NCI-H460 (cell line): ENCODE measurements around the gene IGSF3.

GRCh38 chr1:116256912-116257719 lies 115.9 kb upstream of the ATP1A1 start:
RAMPAGE:
- cytosol, long total RNA: no peak
- long total RNA: no peak
- nucleus, long total RNA: no peak

RAMPAGE:
- cytosol, long total RNA: no peak
- long total RNA: no peak
- nucleus, long total RNA: no peak
Measured at GRCh38 chr1:116333828-116334573, 39.0 kb upstream of the ATP1A1 start.

GRCh38 chr1:116335672-116336159 lies 37.3 kb upstream of the ATP1A1 start:
RAMPAGE:
- cytosol, long total RNA: no peak
- long total RNA: no peak
- nucleus, long total RNA: no peak

DNA sequence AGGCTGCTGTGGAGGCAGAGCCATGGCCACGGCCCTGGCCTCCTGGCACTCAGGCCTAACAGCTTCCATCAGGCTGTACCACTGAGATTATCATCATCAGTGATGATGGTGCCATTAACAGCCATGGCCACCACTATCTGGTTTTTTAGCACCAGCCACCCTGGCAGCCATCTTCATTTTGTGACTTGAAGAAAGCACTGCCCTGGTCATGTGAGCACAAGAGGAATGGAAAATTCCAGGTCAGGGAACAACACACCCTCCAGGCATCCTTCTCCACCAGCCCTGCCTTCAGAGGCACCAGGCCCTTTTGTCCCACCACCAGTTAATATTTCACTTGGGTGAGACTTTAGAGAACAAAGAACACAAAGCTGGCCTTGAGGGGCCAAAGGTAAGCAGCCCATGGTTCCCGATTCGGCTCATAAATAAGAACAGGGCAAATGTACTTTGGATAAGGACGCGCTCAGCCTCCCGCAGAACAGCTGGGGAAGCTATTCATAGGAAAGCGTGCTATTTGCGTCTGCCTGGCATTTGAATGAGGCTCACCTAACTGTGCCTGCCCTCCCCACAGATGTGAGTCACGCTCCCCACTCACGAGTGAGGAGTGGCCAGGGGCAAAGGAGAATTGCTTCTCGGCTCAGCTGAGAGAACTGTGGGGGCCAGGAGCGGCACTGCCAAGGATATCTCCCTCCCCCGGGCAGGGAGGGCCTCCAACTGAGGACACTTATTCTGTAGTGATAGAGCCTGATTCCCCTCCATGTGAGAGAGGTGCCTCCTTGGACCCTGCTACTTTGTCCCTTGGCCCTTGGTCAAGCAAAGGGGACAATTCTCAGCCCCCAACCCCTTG lies 95.6 kb downstream of the CD58 start:
RAMPAGE:
- cytosol, long total RNA: no peak
- long total RNA: no peak
- nucleus, long total RNA: no peak

DNA sequence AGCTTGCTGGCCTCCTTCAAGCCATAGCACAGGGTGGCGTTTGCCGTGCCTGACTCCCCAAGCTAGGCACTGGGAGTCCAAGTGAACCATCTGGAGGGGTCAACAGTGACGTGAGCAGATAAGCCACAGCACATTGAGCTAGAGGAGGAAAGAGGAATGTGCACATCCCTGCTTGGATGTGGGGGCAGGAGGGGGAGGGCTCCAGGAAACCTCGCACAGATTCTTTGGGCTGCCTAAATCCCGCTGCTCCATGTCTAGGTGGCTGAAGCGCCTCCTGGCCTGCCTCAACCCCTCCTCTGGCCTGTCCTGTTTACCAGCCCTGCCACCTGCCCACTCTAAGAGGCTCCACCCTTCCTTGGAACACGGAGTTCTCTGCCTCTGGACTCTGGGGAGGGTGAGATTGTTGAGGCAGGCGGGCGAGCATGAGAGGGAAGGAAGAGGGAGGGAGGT lies 86.9 kb downstream of the CD58 start:
RAMPAGE:
- cytosol, long total RNA: no peak
- long total RNA: no peak
- nucleus, long total RNA: no peak

GRCh38 chr1:116666932-116668106 lies at the start of gene IGSF3:
IGSF3 (minus strand) TSS chr1:116667733.
RAMPAGE:
- cytosol, long total RNA: no peak
- long total RNA: no peak
- nucleus, long total RNA: no peak

DNA sequence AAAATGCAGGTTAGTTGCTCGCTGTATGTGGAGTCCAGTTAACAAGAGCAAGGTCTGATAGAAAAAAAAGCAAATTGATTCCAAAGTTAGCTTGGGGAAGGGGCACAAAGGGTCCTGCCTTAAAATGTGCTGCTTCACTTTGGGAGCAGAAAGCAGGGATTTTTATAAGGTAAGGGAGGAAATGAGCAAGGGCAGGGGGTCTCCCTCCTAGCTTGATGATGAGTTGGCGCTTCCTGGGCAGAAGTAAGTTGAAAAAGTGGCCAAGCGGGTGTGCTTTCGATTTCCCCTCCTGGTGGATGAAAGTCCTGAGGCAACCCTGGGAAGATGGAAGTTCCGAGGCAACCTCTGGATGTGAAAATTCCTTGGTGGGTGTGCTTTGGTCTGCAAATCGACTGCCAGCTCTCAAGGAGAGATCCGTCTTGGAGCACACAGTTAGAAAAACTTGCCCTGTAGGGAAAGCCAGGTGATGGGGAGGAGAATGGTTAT lies 41.8 kb upstream of the CD2 start:
RAMPAGE:
- cytosol, long total RNA: no peak
- long total RNA: no peak
- nucleus, long total RNA: no peak

RAMPAGE:
- cytosol, long total RNA: no peak
- long total RNA: no peak
- nucleus, long total RNA: no peak
Measured at GRCh38 chr1:116878322-116878543, 31.5 kb upstream of the PTGFRN start.

RAMPAGE:
- cytosol, long total RNA: no peak
- long total RNA: no peak
- nucleus, long total RNA: no peak
Measured at GRCh38 chr1:116942205-116942629, 32.5 kb downstream of the PTGFRN start.

GRCh38 chr1:116954395-116954979 lies 44.8 kb downstream of the PTGFRN start:
RAMPAGE:
- cytosol, long total RNA: no peak
- long total RNA: no peak
- nucleus, long total RNA: no peak

GRCh38 chr1:116986247-116986703 lies 15.3 kb upstream of the CD101 start:
RAMPAGE:
- cytosol, long total RNA: no peak
- long total RNA: no peak
- nucleus, long total RNA: no peak

DNA sequence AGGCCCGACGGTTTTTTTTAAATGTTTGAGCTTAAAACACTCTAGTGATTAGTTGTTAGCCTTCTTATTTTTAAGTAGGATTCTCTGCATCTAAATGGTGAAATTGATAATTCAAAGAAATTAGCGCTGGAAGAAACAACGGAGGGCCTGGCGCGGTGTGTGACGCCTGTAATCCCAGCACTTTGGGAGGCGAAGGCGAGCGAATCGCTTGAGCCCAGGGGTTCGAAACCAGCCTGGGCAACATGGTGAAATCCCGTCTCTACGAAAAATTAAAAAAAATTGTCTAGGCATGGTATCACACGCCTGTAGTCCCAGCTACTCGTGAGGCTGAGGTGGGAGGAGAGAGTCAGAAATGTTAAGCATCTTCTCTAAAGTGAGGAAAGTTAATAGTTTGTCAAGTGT lies 839 bp downstream of the TTF2 start:
RAMPAGE:
- cytosol, long total RNA: no peak
- long total RNA: no peak
- nucleus, long total RNA: no peak

RAMPAGE:
- cytosol, long total RNA: no peak
- long total RNA: no peak
- nucleus, long total RNA: no peak
Measured at GRCh38 chr1:117114768-117115311, 6.7 kb downstream of the TRIM45 start.

DNA sequence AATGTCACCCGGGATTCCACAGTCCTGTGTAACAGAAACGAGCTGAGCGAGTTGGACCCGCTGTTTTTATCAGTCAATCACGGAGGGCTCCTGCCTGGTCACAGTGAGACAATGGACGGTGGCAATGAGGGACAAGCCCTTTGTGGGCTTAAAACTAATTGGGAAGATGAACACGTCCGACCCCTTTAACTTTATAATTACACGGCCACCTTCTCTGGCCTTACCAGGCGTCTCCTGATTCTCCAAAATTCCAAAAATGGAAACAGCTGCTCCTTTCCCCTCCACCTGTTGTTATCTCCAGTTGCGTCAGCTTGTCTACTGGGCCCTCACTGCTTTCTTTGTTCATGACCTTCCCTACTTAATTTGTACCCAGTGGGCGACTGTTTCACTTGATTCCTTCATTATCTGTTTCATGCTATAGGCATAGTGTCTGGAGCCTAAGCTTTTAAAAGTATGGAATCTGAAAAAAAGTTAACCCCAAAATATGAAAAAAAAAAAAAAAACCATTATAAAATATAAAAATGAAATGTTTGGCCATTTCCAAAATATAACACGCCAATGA lies 1.1 kb upstream of the TRIM45 start:
RAMPAGE:
- cytosol, long total RNA: no peak
- long total RNA: no peak
- nucleus, long total RNA: no peak

DNA sequence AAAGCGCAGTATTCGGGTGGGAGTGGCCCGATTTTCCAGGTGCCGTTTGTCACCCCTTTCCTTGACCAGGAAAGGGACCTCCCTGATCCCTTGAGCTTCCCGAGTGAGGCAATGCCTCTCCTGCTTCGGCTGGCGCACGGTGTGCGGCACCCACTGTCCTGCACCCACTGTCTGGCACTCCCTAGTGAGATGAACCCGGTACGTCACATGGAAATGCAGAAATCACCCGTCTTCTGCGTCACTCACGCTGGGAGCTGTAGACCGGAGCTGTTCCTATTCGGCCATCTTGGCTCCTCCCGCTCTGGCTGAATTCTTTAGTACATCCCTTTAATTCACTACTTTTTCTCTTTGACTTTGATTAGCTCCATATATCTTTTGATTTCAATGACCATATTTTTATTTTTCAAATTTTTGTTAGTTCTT lies 8.8 kb upstream of the MAN1A2 start:
RAMPAGE:
- cytosol, long total RNA: no peak
- long total RNA: no peak
- nucleus, long total RNA: no peak

RAMPAGE:
- cytosol, long total RNA: no peak
- long total RNA: no peak
- nucleus, long total RNA: no peak
Measured at GRCh38 chr1:117686428-117686814, 80.6 kb downstream of the TENT5C start.

RAMPAGE:
- cytosol, long total RNA: no peak
- long total RNA: no peak
- nucleus, long total RNA: no peak
Measured at GRCh38 chr1:117695830-117696740, 90.2 kb downstream of the TENT5C start.

RAMPAGE:
- cytosol, long total RNA: no peak
- long total RNA: no peak
- nucleus, long total RNA: no peak
Measured at GRCh38 chr1:118912514-118912890, 75.6 kb downstream of the TBX15 start.

RAMPAGE:
- cytosol, long total RNA: no peak
- long total RNA: no peak
- nucleus, long total RNA: no peak
Measured at GRCh38 chr1:119000241-119001073, 12.3 kb upstream of the TBX15 start.

RAMPAGE:
- cytosol, long total RNA: no peak
- long total RNA: no peak
- nucleus, long total RNA: no peak
Measured at GRCh38 chr1:119380867-119381387, 12.3 kb downstream of the HAO2 start.